Hair follicle dermal papilla cell (primary cell): ENCODE measurements around a stretch of chr16.

DNA sequence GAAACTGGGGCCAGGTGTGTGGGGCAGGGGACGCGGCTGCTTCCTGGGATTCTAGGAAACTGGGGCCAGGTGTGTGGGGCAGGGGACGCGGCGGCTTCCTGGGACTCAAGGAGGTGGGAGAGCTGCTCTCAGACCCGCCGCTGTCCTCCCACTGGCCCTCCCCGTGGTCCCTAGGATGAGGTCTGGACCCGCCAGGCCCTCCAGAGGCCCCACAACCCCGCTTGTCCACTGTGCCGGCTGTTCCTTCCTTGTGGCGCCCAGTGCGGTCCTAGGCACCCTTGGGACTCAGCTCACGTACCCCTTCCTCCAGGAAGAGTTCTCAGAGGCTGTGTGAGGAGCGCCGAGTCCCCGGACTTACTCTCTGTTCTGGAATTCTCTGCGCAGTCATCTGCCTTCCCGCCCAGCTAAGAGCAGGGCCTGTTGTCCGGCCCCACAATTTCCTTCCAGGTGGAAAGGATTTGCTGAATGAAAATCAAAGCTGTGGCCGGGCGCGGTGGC lies 638 bp downstream of the DPEP1 start:
- CAGE, long polyA plus RNA = no peak

GRCh38 chr16:89694313-89694847 lies 7.1 kb downstream of the SPATA2L start:
- CAGE, long polyA plus RNA = no peak

GRCh38 chr16:89722949-89724074 lies 2.0 kb downstream of the ZNF276 start:
- CAGE, long polyA plus RNA = no peak

GRCh38 chr16:89815726-89816240 lies 664 bp downstream of the FANCA start:
- CAGE, long polyA plus RNA = no peak

- CAGE, long polyA plus RNA = no peak
Measured at GRCh38 chr16:89958179-89958418, 9.5 kb downstream of the DEF8 start.

- CAGE, long polyA plus RNA = no peak
Measured at GRCh38 chr16:90008718-90009432, 10.4 kb downstream of the DBNDD1 start.

DNA sequence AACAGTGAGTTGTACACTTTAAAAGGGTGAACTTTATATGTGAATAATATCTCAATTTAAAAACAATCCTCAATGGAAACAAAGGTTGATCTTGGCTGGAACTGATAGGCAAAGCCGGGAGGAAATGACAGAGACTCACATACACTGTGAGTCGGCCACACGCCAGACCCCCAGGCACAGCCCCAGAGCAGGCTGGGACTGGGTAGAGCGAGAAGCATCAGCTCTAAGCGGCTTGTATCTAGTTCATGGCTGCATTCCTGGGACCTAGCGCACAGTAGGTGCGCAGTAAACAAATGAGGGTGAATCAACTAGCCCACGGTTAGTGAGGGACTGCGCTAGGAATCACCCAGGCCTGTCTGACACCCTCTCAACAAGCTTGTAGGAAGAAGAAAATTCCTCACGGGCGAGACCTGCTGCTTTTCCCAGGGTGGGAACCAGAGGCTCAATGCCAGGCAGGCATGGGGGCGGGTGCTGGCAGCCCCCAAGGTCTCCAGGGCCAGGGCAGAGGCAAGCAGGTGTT lies 3.2 kb downstream of the DBNDD1 start:
- CAGE, long polyA plus RNA = no peak